Transverse colon (tissue), 4 donors: ENCODE measurements around a stretch of chr9.

DNA sequence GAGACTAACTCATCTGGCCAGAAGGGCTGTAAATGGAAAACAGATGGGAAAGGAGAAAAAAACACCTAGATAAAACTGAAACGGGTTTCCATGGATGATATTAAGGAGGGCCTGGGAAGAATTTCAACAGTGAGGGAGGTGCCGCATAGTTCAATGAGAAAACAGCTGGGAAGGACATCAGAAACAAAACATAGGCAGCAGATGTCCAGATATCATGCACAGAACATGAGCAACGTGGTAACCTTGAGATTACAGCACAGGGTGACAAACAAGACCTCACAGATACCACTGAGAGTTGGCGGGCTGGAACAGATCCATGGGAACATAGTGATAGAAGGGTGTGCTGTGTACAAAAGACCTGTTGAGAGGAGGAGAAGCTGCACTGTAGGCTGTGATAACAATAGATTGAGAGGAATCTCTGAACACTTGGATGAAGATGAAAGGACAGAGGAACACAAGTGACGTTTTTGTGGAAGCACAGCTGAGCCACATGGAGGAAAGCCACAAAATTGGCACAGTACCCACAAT, 31.1 kb upstream of the RAD23B start:
- PRO-cap = no peak
- RAMPAGE, long total RNA, 4 experiments = no peak in any of the 4 experiments

GRCh38 chr9:107270442-107270931, 12.6 kb upstream of the RAD23B start:
- PRO-cap = no peak
- RAMPAGE, long total RNA, 4 experiments = no peak in any of the 4 experiments

DNA sequence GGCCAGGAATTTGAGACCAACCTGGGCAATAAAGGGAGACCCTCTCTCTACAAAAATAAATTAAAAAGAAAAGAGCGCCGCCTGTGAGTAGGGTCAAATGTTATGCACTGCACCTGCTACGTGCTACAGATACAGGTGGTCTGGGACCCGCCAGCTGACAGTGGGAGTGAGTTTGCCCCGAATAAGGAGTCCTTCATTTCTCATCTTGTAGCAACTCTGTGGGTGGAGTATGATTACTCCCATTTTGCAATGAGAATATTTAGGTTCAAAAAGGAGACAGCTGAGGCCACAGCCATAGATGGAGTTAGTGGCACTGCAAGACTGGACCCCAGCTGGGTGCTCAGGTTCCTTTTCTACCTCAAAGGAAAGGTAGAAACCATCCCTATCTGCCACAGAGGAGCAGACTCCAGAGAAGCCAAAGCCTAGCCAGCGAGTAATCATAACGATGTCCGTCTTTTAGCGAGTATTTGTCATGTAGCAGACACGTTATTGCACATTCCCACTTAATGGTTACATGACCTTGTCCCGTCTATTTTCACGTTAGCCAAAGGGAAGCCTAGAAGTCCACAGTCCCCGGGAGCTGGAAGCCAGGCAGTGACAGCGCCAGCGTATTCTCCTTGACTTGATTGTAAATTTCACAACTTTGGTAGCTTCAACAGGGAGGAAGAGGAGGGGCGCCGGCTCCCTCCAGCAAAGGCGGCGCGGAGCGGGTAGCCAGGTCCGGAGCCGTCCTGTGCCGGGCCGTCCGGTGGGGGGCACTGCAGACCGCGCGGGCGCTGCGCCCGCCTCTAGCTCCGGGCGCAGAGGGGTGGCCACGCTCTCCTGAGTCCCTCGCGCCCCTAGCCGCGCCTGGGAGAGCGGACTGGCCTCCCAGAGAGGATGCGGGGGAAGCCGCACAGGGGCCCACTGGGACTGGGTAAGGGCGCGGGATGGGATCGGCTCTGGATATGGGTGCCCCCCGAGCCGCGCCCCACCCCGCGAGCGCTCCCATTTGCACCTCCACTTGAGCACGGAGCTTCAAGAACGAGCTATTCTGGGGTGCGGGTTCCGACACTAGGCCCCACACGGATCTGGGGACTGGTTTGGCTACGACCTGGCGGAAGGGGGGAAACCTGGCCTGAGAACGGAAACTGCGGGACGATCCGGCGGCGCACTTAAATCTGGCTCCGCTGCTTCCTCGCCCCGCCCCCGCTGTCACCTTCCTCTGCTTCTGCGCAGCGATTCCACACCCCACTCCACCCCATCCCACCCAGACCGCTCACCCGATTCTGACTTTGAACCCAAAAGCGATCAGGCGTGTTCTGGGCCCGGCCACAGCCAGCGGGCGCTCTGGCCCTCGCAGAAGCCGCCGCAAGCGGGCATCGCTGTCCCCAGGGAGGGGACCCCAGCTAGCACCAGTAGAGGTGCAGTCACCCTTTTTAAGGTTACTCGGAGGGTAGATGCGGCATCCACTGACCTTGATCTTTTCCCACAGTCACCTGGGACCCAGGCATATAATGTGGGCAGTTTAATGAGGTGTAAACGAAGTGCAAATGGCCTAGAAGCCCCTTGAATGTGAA, 24.0 kb downstream of the KLF4 start:
- PRO-cap = unidirectional peak, plus-strand start at position 569 of the sequence; bidirectional peak, plus-strand start at position 852 of the sequence, minus-strand start at position 619 of the sequence; bidirectional peak, plus-strand start at position 1,265 of the sequence, minus-strand start at position 1,132 of the sequence
- RAMPAGE, long total RNA, 4 experiments = no peak in any of the 4 experiments

GRCh38 chr9:107750622-107751020, 261.1 kb upstream of the KLF4 start:
- PRO-cap = bidirectional peak, plus-strand start at chr9:107750938, minus-strand start at chr9:107750744
- RAMPAGE, long total RNA, 4 experiments = no peak in any of the 4 experiments

DNA sequence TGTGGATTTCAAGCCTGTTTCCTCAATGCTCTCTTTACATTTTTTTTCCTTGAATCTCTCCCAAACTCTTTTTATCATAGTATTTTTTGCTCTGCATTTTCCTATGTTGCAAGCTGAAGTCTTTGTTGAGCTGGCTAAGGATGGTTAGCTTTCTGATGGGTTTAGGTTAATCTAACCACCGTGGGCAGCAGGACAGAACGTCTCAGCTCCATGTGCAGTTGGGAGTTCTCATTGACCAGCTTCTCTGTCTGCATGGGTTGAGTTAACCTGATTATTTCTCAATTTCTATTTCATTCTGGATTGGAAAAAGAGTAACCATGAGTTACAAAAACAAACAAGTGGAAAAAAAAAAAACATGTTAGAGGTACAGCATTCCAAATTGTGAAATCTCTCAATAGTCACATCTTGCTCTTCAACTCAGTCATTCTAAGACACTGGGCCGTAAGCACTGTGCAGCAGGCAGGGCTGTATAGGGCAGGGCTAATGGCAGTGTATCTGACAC, 343.7 kb upstream of the KLF4 start:
- PRO-cap = no peak
- RAMPAGE, long total RNA, 4 experiments = no peak in any of the 4 experiments

DNA sequence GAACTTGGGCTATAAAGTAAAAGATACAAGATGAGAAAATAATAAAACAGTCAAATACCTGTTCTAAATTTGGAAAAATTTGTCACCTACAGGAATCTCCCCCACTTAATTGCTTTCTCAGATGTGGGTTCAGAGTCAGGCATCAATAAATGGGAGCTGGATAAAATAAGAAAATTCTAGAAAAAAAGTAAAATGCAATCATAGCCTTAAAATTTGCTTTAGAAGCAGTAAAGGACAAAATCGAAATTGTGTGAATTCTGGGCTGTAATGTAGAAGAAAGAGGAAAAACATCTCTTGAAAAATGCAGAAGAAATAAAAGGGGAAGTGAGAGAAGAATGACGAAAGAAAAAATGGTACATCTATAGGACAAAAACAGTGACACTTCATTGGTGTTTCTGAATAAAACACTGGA, 642.4 kb downstream of the ACTL7B start:
- PRO-cap = no peak
- RAMPAGE, long total RNA, 4 experiments = no peak in any of the 4 experiments

DNA sequence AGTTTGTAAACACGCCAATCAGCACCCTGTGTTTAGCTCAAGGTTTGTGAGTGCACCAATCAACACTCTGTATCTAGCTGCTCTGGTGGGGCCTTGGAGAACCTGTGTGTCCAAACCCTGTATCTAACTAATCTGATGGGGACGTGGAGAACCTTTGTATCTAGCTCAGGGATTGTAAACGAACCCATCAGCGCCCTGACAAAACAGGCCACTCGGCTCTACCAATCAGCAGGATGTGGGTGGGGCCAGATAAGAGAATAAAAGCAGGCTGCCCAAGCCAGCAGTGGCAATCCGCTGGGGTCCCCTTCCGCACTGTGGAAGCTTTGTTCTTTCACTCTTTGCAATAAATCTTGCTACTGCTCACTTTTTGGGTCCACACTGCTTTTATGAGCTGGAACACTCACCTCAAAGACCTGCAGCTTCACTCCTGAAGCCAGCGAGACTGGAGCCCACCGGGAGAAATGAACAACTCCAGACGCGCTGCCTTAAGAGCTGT, 461.6 kb downstream of the ACTL7B start:
- PRO-cap = no peak
- RAMPAGE, long total RNA, 4 experiments = no peak in any of the 4 experiments

DNA sequence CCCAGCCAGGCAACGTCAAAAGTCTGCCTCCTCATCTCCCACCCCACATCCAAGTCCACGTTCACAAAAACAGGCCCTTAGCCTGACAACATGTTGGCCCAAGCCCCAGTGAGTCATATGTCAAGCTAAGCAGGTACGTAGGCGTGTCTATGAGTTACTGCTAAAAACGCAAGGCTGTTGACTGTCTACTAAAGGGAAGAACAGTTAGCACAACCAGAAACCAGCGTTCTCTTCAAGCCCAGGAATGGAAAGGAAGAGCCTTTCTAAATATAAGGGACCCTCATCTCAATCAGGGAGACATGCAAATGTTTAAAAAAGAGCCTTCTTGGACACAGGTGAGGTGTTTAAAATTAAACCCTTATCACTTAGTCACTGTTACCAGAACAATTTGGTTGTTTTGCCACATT, 303.0 kb downstream of the ACTL7B start:
- PRO-cap = no peak
- RAMPAGE, long total RNA, 4 experiments = no peak in any of the 4 experiments

DNA sequence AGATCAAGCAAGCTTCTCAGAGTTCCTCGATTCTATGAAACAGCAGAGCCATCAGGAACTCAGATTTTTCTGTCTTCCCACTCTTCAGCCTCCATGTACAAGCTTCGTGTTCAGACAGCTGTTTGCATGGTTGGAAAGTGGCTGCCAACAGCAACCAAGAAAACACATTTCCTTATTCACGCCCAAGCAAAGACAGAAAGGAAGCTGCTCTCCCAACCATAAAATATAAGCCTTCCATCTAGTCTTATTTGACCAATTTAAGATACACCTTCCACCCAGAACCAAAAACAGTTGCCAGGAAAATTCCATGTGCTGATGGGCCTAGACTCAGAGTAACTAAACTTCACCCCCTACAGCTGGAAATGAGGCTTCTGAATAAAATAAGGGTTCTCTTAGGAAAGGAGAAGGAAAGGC, 215.9 kb downstream of the ACTL7B start:
- PRO-cap = no peak
- RAMPAGE, long total RNA, 4 experiments = no peak in any of the 4 experiments

DNA sequence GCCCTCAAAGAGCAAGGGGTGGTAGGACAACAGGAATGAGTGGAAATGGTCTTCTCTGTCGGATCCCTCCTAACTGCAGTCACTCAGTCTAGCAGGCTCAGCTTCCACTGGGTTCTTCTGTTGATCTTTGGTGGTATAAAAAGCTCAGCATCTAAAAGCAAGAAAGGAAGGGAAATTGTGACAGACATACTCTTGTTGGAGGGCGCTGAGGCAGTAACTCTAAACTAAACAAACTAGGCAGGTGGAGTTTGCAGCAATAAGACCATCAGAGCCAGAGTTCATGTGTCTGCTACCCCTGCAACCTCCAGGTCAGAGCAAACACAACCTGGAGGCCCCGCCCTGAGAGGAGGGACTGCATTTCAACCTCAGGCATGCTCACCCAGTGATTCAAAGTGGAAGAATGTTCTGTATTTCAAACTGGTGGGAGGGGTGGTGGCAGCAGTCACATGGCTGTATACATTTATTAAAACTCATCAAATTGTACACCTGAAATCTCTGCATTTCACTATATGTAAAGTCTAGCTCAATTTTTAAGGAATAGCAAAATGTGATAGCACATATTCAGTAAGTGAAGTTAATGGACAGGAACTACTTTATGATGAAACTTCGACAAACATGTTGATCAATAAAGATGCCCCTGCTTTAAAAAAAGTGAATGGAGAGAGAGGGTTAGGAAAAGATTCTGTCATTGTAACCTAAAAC, 7.1 kb downstream of the ACTL7A start:
- PRO-cap = no peak
- RAMPAGE, long total RNA, 4 experiments = no peak in any of the 4 experiments

- PRO-cap = no peak
- RAMPAGE, long total RNA, 4 experiments = no peak in any of the 4 experiments
These were observed 2.6 kb downstream of the CTNNAL1 start for GRCh38 chr9:109010577-109011265.

GRCh38 chr9:109014194-109014820, 1.0 kb upstream of the CTNNAL1 start:
- PRO-cap = no peak
- RAMPAGE, long total RNA, 4 experiments = no peak in any of the 4 experiments

DNA sequence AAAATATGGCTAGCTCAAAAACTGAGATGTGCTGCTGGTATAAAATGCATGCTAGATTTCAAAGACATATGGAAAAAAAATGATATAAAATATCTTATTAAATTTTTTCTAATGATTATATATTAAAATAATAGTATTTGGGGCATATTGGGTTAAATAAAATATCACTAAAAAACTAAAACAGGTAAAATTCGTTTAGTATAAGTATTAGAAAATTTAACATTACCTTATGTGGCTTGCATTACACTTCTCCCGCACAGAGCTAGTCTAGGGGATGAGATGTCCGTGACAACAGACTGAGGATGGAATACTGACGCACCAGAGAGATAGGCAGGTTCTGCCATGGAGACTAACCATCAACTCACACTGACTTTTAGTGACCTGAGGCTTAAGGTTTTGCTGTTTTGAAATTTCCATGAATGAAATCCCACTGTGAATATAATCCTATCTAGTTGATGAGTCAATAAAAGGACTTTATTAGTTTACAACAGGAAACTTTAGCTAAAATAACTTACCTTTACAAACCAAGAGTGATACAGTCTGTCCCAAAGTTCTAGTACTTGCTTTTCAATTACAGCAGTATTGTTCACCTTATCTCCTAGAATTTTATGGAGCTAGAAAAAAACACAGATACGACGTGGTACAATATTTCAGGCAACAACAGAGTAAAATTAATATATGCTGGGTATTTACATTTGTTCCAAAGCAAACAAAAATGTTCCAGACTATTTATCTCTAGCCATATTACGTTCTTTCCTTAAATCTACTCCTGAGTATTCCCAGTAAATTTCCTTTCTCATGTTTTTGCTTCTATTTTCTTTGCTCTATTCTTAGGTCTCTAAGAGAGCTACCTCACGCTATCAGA, 46.8 kb upstream of the CTNNAL1 start:
- PRO-cap = no peak
- RAMPAGE, long total RNA, 4 experiments = no peak in any of the 4 experiments

DNA sequence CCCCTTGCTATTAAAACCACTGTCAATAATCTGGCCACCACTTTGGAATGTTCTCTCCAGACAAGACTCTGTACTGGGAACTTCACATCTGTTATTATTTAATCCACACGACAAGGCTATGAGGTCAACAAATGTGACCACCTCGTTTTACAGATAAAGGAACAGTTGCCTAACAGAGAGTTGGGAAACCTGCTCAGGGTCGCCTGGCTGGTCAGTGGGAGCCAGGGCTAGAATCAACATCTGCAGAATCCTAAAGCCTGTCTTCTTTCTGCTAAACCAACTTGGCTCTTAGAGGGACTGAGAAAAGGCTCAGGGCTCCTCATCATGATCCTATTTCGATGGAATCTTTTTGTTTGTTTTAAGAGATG, 72.6 kb downstream of the EPB41L4B start:
- PRO-cap = no peak
- RAMPAGE, long total RNA, 4 experiments = no peak in any of the 4 experiments

GRCh38 chr9:109257992-109258652, 62.7 kb downstream of the EPB41L4B start:
- PRO-cap = no peak
- RAMPAGE, long total RNA, 4 experiments = start-site peak on the minus strand in 2 of 4 experiments, at chr9:109258235-109258241 at its widest, 38 to 68 reads per replicate

GRCh38 chr9:109306604-109307157, 14.2 kb downstream of the EPB41L4B start:
- PRO-cap = unidirectional peak, minus-strand start at chr9:109306872
- RAMPAGE, long total RNA, 4 experiments = no peak in any of the 4 experiments

DNA sequence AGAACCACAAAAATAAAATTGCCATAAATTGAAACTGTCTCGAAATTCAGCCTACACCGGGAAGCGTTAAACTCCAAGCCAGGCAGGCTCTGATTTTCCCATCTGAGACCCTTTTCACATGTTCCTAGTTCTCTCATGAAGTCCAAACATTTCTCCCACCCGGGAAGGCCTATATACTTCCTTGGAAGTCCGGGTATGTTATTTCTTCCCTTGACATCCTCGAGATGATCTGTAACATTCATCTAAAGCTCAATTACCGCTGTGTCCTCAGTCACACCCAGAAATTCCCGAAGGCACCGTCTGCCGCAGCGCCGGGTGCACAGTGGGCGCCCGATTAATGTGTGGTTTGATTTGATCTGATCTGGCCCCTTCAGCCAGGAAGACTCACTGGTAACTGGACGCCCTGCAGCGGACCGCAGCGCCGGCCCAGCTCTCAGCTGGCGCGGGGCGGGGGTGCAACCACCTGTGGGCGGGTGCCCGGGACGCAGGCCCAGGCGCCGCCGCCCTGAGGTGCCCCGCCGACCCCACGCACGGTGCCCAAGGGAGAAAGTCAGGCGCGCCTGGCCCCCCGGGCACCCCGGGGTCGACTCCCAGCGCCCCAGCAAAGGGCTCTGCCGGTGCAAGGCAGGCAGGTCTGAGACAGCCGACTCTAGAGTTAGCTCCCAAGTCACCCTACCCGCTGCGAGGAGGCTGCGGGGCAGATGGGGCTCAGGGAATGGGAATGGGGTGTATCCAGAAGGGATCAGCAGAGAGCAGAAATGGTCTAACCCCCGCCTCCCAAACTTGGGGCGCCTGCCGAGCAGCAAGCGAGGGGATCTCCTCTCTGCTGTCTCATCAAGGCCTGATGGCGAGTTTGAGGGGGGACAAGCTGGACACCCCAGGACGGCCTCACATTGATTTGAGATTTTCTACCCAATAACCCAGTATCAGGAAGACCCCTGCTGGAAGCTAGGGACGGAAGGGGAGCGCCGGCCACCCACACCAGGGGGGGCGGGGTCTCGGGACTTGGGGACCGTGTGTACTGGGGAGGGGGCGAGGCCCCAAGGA, 1.7 kb downstream of the EPB41L4B start:
- PRO-cap = bidirectional peak, plus-strand start at position 280 of the sequence, minus-strand start at position 222 of the sequence; bidirectional peak, plus-strand start at position 387 of the sequence, minus-strand start at position 386 of the sequence; bidirectional peak, plus-strand start at position 436 of the sequence, minus-strand start at position 439 of the sequence
- RAMPAGE, long total RNA, 4 experiments = no peak in any of the 4 experiments

DNA sequence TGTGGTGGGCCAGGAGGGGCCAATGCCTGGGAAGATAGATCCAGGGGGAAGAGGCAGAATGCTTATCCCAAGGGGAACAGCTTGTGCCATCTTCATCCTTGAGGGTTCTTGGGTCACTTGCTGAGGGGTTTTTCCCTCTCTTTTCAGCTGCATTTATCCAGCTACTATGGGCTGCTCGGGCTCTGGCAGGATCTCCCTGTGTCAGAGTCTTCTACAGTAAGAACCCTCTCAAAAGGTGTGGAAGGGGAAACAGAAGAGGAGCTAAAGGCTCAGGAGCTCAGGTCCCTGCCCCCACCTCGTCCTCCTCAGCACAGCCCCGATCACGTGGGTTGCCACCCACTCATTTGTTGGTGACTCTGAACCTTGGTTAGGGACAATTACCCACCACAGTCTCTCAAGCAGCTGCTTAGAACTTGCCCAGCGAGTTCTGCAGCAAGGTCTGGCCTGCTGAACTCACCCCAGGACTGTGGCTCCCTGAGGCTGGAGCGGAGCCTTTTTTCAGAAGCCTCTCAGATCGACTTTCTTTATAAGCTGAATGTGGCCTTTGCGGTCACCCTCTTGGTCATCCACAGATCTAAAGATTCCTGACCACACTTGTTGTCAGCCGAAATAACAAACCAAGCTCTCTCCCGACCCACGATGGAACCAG, 24.4 kb upstream of the EPB41L4B start:
- PRO-cap = bidirectional peak, plus-strand start at position 423 of the sequence, minus-strand start at position 304 of the sequence
- RAMPAGE, long total RNA, 4 experiments = no peak in any of the 4 experiments

GRCh38 chr9:109469601-109470064, 28.5 kb downstream of the PTPN3 start:
- PRO-cap = no peak
- RAMPAGE, long total RNA, 4 experiments = no peak in any of the 4 experiments

GRCh38 chr9:109507254-109507855, 9.2 kb upstream of the PTPN3 start:
- PRO-cap = no peak
- RAMPAGE, long total RNA, 4 experiments = no peak in any of the 4 experiments